Measurements from ENCODE around the genes CCDC88C, PPP4R3A and CPSF2.

GRCh38 chr14:91253827-91254613 is 9.5 kb upstream of the GPR68 start:
- PRO-cap: no peak
- RRBS, 2 experiments: no CpG with 5 or more reads among the region's 23 CpGs

DNA sequence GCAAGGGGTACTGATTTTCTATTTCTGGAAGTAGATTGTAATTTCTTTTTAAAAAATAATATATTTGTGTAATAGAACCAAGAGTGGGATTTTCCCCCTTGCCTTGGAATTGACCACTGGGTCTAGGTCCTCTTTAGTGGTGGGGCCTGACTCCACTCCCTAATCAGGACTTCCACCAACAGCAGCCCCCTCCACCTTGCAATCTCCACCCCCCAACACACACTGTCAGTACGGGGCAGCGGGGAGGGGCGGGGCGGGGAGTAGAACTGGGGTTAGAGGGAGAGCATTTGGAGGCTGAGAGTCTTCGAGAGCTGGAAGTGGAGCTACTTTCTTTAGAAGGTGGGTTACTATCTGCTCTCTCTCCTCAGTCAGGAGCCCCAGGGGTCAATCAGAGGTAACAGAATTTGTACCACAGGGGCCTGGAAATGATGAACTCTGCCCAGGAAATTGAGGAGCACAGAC is 18.3 kb upstream of the GPR68 start:
- PRO-cap: no peak
- RRBS, 2 experiments: no CpG with 5 or more reads among the region's 5 CpGs

DNA sequence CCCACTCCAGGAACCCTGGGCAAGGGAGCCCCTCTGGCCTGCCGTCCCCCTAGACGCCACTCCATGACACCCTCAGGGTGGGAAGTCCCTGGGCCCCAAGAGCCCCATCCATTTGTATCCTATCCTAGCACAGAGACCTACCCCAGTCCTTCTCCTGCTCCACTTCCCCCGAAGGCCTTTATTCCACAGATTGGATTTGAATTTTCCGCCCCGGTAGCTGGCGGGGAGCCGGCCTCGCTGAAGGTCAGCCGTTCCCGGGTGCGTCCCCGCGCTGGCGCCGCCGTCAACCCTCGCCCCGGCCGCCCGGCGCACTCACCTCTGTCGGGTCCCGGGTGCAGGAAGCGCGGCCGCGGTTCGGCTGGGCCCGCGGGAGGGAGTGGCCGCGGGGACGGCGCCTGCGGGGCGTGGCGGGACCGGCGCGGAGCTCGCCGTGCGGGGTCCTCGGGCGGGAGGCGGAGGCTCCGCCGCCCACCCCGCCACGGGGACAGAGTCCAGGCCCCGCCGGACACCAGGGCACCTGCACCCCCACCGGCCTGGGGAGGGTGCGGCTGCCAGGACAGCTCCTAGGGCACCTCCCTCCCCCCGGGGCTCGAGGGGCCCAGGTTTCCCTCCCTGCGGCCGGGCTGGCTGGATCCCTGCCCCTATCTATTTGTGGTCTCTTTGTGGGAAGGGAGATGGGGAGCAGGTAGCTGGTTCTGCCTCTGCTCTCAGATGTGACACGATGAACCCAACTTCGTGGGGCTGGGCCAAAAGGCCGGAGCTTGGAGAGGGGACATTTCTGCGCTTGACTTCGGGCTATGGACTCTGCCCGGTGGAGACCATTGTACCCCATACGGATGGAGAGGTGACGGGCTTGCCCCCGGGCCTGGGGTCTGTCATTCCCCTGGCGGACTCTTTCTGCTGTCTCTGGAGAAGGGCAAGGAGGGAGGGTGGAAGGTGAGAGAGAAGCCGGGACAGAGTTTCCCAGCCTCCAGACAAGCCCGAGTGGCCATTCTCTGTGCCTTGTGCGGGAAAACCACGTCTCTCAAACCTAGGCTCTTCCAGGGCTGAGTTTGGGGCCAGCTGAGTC is 20.0 kb upstream of the GPR68 start:
- PRO-cap: no peak
- RRBS, 2 experiments: 10 to 12% methylated on average over 41 to 45 of the region's 72 CpGs

- PRO-cap: no peak
- RRBS, 2 experiments: no CpG with 5 or more reads among the region's 21 CpGs
Measured at GRCh38 chr14:91269087-91269825, 24.8 kb upstream of the GPR68 start.

DNA sequence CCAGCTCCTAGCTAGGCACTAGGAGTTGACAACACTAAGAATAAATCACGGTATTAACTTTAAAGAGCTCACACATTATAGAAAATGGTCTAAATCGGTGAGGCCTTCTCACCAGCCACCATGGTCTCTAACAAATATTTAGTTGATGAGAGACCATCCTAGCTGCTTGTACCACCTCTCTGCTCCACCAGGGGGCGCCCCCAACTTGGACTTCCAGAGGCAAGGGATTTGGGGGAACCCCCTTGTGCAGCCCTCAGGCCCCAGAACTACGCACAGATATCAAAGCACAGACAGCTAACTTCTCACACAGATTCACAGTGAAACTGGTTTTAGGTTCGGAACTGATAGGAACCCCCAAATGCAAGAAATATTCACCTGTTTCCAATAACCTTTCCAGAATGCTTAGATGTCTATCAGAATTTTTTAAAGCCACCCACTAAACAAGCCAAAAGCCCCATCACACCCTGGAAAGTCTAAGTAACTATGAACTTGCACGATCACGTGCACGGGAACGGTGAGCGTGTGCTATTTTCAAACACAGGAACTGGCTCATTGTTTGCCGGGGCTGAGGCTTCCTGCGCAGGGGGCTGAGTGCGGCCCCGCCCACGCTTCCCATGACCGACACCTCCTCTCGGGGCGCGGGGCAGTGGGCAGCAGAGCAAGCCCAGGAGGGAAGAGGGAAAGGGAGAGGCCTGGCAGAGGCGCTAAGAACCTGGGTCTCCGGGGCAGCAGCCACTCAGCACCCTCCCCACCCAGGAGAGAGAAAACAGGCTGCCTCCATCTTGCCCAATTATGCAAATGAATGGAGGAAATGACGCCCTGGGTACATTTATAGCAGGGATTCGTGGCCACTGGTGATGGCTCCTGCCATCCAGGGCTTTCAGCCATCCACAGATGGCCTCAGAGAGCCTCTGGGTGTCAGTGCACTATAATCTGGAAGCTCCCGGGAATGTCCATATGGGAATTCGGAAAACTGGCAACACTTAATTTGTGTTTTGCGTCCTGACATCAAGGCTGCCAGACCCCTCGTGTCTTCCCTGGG is 79.4 kb upstream of the GPR68 start:
- PRO-cap: no peak
- RRBS, 2 experiments: no CpG with 5 or more reads among the region's 27 CpGs

DNA sequence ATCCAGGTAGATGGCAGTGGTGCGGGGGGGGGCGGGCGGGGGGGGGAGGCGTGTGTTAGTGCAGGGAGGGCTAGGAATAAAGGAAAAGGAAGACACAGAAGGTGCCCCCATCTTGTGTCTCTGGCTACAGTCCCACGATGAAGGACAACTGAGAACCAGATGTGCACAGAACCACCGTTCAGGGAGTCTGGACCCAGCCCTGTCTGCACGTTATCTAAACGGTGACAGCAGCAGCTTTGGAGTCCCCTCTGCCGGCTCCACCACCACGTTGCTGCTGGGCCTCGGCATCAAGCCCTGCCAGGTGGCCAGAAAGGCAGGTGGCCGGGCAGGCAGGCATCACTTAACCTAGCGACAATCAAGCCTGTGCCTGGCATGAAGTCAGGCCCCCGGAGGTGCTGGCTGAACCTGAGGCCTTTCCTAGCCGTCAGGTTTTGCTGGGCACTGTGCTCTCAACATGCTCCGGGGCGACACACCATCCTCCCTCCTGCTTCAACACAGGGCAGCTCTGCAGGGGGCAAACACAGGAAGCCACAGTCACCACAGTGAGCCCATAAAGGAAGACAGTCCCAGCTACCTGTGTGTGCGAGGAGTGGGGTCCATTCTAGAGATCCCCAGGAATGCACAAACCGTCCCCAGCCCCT is 45.0 kb downstream of the CCDC88C start:
- PRO-cap: no peak
- RRBS, 2 experiments: 30 to 45% methylated on average over 7 of the region's 19 CpGs

DNA sequence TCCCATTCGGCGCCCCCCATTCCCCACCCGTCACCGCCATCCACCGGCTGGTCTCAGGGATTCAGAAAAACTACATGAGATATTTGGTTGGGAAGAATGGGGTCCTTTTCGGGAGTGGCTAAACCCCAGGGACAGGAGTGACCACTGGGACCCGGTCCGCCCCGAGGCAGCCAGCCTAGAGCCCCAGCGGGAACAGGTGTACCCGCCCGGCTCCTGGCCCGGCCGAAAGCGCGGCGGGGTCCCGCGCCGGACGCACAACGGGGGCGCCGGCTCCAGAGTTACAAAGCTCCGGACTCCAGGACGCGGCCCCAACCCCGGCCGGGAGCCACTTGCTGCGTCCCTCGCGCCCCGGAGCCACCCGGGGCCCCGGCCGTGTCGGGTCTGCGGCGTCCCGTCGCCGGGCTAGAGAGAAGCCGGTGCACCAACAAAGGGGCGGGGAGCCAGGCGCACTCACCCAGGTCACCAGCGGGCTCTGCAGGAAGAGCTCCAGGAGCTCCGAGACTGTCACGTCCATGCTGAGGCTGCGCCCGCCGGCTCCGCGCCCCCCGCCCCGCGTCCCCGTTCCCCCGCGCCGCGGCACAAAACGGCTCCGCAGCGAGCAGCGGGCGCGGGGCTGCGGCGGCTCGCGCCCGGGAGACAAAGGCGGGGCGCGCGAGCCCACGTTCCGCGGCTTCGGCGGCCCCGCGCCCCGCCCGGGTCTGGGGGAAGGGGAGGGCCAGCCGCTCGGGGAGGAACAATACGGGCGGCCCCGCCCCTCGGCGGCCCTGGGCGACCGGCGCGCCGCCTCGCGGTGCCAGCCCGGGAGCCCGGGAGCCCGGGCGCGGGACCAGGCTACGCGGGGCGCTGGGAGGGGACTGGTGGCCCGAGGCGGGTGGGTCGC is at the start of gene CCDC88C:
TSS of gene CCDC88C (minus strand) at position 644 of the 880 bp plus-strand sequence.
- PRO-cap: no peak
- RRBS, 2 experiments: 2% methylated on average over 38 to 46 of the region's 110 CpGs

DNA sequence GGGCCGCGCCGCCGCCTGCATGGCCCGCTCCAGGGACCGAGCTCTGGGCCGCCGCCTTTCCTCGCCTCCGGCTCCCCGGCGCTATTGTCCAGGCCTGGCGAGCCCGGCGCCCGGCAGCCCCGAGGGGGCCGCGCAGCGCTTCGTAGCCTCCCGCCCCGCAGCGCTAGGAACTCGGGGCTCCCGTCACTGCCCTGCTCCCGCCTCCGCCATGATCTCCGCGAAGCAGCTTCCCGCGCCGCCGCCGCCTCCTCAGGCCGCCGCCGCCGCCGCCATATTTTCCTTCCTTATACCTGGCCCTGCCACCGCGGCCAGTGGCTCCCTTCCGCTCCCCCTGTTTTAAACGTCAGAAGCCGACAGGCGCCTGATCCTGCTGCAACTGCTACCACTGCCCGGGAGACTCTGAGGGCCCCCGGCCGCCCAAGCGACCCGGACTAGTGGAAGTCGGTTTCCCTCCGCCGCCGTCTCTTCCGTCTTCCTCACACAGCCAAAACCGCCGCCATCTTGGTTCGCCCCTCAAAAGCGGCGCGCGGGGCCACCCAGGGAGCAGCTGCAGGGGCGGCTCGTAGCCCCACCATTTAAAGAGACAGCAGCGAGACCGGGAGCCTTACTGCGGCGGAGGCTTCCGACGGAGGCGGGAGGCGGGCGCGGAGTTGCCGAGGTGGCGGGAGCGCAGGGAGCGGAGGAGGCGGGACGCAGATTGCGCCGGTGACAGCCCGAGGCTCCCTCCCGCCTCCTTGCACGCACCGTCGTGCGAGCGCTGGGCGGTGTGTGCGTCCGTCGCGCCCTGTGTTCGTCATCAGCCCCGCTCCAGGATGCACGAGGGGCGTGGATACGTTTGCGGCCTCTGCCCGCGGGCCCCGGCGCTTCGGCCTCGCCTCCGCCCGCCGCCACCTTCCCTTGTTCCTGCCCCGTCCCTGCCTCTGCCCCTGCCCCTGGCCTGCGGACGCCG is at the start of gene PPP4R3A:
TSS of gene PPP4R3A (minus strand) at position 526 of the 949 bp plus-strand sequence.
- PRO-cap: bidirectional peak, plus-strand start at position 900 of the sequence, minus-strand start at position 490 of the sequence
- RRBS, 2 experiments: 1 to 2% methylated on average over 10 to 26 of the region's 114 CpGs

DNA sequence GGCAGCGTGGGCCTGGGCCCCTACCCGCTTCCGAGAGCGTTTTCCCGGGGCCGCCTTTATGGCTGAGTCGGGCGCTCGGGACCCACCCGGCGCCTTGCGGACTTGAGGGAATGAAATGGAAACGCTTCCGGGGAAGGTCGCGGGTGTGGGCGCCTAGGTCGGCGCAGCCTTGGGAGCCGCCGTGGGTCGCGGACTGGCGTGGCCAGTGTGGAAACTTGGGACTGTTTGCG is 539 bp upstream of the PPP4R3A start:
- PRO-cap: no peak
- RRBS, 2 experiments: 1 to 4% methylated on average over 10 of the region's 25 CpGs

- PRO-cap: no peak
- RRBS, 2 experiments: no CpG with 5 or more reads among the region's 2 CpGs
Measured at GRCh38 chr14:91744184-91744690, 12.4 kb upstream of the CATSPERB start.

- PRO-cap: no peak
- RRBS, 2 experiments: no CpG with 5 or more reads among the region's 5 CpGs
Measured at GRCh38 chr14:91774248-91775075, 42.6 kb upstream of the CATSPERB start.

DNA sequence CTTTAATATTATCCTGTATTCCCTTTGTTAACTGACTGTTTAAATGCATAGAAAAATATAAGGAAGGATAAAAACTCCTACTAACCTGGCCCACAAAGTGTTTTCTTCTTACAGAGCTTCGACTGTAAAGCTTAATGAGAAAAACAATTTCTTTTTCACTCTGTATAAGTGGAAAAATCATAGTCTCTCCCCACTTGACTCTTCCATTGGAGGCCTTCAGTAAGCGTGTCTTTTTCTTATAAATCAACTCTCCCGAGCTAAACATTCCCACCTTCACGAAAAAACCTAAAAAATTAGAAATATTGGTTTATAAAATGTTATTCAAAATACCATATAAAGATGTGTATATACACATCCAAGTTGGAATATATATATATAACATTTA is 53.2 kb upstream of the CATSPERB start:
- PRO-cap: no peak
- RRBS, 2 experiments: no CpG with 5 or more reads among the region's 4 CpGs

- PRO-cap: no peak
- RRBS, 2 experiments: no CpG with 5 or more reads among the region's 2 CpGs
Measured at GRCh38 chr14:91792245-91792716, 60.4 kb upstream of the CATSPERB start.

GRCh38 chr14:91831401-91831827 is 35.9 kb downstream of the TC2N start:
- PRO-cap: no peak
- RRBS, 2 experiments: no CpG with 5 or more reads among the region's 1 CpG

DNA sequence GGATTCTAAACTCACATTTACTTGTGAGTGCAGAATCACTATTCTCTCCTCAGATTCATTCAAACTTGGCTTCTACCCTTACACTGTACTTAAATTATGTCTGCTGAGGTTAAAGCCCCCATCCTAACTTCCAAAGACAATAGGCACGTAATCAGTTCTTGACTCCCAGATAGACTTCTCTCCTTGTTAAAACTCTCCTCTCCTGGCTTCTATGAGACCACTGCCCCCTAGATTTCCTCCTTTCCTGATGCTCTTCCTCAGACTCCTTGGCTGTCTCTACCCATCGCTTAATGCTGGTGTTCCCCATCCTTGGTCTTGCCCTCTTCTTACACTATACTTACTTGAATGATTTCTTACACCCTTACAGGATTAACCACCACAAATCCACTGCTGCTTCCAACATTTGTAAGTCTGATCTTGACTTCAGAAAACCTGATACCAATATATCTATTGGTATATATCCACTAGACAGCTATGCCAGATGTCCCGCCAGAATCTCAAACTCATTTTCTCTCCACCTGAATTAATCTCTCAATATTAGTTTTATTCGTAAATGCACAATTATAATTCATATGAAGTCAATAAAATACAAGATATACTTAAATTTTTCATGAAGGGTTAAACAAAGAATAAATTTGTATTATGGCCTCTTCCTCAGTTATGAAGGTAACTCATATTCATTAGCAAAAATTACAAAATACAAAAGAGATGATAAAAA is 32.6 kb downstream of the TC2N start:
- PRO-cap: no peak
- RRBS, 2 experiments: no CpG with 5 or more reads among the region's 4 CpGs

GRCh38 chr14:91860987-91861604 is 6.2 kb downstream of the TC2N start:
- PRO-cap: no peak
- RRBS, 2 experiments: no CpG with 5 or more reads among the region's 4 CpGs

DNA sequence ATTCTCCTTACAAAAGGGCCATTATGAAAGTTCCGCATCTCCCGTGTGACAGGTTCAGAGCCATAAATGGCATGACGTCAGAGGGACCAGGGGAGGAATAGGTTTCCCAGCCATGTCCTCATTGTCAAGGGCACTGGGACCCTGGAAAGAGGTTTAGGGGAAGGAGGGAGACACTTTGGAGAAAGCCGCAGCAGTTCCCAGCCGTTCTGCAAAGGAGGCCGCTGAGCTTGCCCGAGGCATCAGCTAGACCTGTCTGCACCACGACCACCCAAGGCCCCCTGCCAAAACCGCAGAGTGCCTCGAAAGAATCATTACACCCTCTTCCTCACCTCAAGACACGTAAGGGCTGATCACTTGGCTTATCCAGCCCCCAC is 12.4 kb downstream of the FBLN5 start:
- PRO-cap: no peak
- RRBS, 2 experiments: no CpG with 5 or more reads among the region's 11 CpGs

DNA sequence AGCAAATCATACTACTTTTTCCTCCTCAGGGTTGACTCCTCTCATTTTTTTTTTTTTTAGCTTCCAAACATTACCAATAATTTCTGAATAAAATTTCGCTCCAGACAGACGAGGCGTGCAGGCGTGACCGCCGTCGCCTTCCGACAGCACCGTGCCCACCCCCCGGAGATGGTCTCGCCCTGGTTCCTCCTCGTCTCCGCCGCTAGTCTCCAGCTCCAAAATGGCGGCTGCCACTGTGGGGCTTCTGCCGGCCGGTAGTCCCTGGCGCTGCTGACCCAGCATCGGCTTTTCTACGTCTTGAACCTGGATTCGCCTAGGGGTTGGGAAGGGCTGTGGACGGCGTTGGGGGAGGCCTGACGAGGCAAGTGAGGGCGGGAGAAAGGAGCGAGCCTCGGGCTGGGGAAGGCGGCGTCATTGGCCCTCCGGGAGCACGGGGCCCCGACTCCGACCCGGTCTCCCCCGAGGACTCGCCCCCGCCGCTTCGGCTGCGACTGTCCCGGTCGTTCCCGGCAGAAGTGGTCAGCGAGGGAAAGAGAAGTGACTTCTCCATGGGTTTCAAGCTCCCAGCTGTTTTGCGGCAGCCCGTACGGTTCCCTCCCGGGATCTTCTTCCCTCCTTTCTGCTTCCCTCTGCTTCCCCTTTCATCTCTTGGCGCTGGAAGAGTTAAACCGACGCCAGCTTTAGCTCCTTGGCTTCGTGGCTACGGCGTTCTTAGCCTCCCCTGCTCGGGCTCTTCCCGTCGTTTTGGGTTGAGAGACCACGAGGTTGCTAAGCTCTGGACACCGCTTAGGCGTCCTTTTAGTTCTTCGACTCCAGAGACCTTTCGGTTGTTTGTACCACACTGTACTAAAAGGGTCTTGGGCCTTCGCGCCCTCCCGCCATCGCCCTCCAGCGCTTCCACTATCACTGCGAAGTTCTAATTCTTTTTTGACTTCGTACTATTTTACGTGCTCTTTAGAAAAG is at the start of gene CPSF2:
TSS of gene CPSF2 (plus strand) at position 202 of the 963 bp plus-strand sequence.
- PRO-cap: bidirectional peak, plus-strand start at position 218 of the sequence, minus-strand start outside the sequence
- RRBS, 2 experiments: under 1 to 2% methylated on average over 20 of the region's 70 CpGs

- PRO-cap: no peak
- RRBS, 2 experiments: no CpG with 5 or more reads among the region's 19 CpGs
Measured at GRCh38 chr14:92442892-92443526, 70.6 kb upstream of the RIN3 start.

DNA sequence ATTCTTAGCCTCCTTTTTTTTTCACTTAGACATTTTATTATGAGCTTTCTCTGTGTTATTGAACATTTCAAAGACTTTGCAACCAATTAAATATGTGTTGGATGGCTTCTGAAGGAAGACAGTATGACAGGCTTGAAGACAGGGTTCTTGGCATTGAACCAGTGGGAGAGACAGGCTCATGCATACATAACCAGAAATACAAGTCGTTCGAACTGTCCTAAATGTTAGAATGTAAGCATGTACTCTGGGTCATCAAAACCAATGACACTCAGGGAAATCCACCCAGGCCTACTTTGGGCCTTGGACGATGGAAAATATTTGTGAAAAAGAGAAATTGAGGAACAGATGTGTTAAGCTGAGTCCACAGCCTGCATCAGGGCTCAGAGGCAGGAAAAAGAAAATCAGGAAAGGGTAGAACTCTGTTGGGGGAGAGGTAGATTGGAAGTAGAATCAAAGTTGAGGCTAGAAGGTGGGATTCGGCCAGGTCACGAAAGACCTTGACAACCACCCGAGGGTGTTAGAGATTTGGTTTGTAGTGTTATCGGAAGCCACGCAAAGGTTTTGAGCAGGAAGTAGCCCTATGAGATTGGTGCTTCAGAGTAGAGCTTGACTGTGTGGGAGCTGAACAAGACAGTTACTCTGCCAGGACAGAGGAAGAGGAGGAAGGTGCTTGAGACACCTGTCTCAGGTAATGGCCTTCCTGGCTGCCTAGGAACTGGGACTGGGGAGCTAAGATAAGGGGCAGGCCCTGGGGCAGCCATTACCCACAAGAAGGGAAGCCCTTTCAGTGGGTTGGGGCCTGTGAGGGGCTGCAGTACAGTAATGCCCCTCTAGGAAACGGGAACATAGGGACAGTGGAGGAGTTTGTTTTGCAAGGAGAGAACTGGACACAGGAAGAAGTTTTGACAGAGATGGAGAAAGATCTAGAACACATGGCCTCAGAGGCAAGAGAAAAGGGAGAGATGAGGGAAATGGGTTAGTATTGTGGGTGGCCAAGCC is 73.3 kb downstream of the RIN3 start:
- PRO-cap: no peak
- RRBS, 2 experiments: no CpG with 5 or more reads among the region's 9 CpGs